Mesenchymal stem cell of adipose (primary cell): ENCODE measurements around a stretch of chr21.

DNA sequence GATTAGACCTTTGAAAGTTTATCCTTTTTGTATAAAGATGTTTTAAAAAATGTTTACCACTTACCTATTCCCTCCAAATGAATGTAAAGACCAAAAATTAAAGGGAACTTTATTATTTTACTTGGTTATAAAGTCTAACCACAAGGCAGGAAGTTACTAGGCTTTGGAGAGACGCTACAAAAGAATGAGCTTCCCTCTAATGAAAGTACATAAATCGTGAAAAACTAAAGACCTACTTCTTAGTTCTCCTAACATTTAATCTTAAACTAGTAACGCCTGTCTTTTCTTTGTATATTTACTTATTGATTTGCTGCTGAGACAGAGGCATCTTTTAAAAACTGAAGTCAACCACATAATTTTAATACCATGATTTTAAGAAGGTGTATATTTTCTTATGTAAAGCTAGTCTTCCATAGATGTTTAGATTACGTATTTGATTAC is 466.7 kb downstream of the USP25 start:
- CAGE, long polyA plus RNA, result no peak

DNA sequence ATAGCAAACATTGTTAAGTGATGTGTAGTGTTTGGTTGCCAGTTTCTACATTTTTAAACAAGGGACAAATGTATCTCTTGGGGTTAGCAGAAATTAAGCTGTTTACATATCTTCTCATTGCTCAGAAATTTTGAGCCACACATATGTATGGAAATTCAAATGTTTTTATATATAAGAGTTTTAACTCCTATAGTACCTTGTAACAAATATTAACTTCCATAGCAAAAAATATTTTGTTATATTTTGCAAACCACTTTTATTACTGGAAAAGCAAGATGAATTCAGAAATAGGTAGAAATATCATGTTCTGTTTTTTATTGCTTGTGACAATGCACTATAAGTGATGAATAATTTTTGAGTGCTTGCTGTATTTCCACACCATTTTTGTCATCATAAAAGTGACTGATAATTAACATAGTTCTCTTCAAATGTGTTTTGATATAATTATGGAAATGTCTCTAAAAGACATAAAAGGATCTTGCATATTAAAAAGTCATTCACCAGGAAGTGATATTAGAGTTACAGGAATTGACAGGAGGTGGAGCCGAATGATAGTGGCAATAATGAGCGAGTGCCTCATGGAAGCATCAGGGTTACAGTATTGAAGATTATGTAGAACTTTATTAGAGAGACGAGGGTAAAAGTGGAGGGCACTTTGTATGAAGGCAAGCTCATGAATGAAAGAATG is 775.3 kb downstream of the USP25 start:
- CAGE, long polyA plus RNA, result no peak

DNA sequence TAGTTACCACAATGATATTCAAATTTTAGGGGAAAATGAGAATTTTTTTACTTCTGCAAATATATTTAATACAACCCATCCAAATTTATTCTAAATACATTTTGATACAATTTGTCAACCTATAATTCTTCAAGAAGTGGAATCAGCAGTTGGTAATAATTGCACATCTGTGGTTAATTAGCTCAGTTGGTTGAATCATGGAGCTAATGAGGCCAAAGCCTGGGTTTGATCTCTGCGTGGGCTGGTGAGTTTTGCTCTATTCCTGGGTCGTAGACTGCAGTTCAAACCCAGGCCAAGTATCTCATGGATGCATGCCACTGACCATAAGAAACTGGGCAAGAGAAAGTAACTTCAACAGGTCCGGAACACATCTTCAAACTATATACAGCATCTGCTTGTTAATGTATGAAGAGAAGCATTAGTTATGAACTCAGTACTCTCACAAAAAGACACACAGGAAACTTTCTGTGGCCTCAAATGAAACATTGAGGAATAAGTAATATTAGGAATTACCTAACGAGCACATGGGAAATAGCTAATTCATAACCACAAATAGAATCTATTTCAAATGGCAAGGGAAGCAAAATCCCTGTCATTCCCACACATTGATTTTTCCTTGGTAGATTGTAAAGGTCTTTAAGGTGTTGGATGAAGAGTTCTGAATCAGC is 779.8 kb downstream of the USP25 start:
- CAGE, long polyA plus RNA, result no peak

DNA sequence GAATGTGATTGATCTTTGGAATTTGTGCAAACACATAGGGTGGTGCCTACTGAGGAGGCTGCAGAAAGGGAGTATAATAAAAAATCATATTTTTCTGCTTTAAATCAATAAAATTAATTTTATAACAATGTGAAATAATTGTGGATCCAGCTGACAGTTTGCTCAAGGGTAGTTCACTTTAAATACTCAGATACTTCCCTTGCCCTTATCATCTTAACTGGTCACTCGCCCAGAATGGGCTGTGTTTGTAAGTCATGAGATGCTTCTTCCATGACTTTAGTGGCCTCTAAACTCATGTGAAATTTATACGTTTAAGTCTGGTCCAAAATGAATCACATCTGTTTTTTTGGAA is 802.8 kb upstream of the CXADR start:
- CAGE, long polyA plus RNA, result no peak

GRCh38 chr21:17738334-17739020 is 80.7 kb downstream of the C21orf91 start:
- CAGE, long polyA plus RNA, result no peak

DNA sequence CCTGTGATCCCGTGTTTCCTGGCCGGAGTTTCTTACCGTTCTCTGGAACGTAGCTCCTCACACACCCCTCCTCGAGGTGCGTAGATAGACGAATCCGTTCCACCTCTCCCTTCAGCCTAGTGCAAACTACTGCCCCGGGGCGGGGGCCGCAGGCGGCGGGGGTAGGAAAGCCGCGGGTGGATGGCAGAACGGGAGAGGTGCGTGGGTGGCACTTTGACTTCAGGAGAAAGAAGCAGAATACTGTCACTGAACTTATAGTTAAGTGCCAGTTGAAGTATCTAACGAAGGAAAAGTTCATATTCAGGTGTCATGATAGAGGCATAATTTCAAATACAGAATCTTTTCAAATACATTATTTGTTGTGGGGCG is 367 bp upstream of the C21orf91 start:
- CAGE, long polyA plus RNA, result no peak

GRCh38 chr21:17900117-17900735 is 81.1 kb upstream of the C21orf91 start:
- CAGE, long polyA plus RNA, result no peak

DNA sequence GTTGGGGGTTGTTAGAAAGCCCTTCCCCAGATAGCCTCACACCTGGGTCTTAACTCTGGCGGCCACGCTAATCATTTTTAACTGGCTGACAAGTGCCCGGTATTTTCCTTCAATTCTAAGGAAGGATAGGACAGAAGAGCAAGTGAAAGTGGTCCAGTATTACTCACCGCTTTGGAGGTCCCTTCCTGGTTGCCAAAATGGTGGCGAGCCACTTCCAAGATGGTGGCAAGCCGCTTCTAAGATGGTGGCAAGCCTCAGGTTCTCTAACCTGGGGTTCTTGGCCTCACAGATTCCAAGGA is 356.0 kb upstream of the TMPRSS15 start:
- CAGE, long polyA plus RNA, result no peak

GRCh38 chr21:20968424-20968697 is 29.8 kb upstream of the NCAM2 start:
- CAGE, long polyA plus RNA, result no peak

- CAGE, long polyA plus RNA, result no peak
These were observed 201.1 kb downstream of the NCAM2 start for GRCh38 chr21:21199190-21199909.

GRCh38 chr21:21463447-21464052 is 465.3 kb downstream of the NCAM2 start:
- CAGE, long polyA plus RNA, result no peak

- CAGE, long polyA plus RNA, result no peak
These were observed 234.0 kb downstream of the MRPL39 start for GRCh38 chr21:25373291-25373667.

- CAGE, long polyA plus RNA, result no peak
These were observed 182.7 kb downstream of the MRPL39 start for GRCh38 chr21:25424658-25424927.

GRCh38 chr21:25568105-25568695 is 39.1 kb downstream of the MRPL39 start:
- CAGE, long polyA plus RNA, result no peak

DNA sequence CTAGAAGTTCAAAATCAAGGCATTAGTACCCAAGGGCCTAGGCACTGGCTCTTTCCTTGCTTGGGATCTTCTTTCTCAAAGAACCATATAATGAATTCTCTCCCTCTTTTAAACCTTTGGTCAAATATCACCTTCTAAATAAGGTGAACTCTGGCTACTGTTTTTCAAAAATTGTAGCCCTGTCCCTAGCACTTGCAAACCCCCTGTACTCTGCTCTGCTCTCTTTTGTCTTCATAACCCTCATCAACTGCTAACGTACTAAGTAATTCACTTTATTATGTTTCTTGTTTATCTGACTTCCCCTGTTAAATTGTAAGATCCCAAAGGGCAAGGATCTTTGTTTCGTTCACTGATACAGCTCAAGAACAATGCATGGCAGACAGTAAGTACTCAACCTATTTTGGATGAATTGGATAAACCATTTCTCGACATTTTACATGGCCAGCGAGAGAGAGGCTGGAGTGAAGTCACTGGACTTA is 47.0 kb downstream of the ATP5PF start:
- CAGE, long polyA plus RNA, result no peak

DNA sequence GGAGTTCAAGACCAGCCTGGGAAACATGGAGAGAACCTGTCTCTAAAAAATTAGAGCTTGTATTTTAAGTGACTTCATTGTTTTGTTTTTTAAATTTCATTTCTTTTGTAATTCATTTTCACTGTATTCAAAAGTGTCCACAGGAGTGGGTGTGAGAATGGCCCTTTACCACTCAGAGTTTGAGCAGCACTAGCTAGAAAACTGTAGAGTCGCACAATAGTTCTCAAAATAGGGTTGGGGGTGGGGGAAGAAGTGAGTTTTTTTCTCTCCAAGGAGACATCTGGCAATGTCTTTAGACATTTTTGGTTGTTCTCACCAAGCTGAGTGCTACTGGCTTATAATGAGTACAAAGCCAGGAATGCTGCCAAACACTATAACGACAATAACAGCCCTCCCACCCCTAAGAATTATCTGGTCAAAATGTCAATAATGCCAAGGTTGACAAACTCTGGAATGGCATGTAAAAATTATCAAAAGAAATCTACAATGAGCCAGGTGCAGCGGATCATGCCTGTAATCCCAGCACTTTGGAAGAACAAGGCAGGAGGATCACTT is 2.8 kb downstream of the ATP5PF start:
- CAGE, long polyA plus RNA, result no peak

- CAGE, long polyA plus RNA, result no peak
These were observed 828 bp downstream of the GABPA start for GRCh38 chr21:25735492-25736108.

GRCh38 chr21:25879381-25879621 is 144.5 kb downstream of the GABPA start:
- CAGE, long polyA plus RNA, result no peak

- CAGE, long polyA plus RNA, result no peak
These were observed 163.9 kb downstream of the GABPA start for GRCh38 chr21:25898725-25899014.

DNA sequence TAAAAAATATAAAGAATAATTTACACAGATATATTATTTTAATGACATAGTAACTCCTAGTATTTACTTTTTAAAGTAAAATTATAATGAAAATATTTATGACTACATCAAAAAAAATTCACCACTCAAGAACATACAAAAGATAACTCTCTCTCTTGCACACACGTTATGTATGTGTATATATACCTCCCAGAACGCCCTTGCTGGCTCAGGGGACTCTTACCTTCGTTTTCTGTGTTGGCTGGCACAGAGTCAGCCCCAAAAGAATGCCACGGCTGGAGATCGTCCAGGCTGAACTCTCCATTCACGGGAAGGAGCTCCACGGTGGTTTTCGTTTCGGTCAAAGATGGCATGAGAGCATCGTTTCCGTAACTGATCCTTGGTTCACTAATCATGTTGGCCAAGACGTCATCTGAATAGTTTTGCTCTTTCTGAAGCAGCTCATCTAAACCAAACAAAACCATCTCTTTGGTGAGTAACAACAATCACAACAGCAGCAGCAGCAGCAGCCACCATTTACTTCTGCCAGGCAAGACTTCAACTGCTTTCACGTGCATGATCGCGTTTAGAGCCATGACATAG is 176.8 kb downstream of the GABPA start:
- CAGE, long polyA plus RNA, result no peak